Measurements from ENCODE around the gene MGLL.

DNA sequence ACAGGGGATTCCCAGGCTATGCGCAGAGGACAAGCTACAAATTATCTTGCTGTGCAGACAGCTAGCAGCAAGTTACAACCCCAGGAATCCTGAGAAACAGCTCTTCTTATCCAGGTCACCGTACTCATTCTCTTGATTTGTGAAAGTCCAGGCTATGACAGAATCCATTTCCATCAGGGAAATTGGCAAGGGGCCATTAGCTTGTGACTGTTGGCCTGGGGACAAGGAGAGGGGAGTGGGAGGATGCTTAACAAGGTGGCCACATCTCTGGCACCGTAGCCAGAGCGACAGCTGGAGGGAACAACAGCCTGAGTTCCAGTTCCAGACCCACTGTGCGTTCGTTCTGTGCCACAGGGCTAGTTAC, 45.0 kb upstream of the PLXNA1 start:
- RRBS, result no CpG with 5 or more reads among the region's 6 CpGs

DNA sequence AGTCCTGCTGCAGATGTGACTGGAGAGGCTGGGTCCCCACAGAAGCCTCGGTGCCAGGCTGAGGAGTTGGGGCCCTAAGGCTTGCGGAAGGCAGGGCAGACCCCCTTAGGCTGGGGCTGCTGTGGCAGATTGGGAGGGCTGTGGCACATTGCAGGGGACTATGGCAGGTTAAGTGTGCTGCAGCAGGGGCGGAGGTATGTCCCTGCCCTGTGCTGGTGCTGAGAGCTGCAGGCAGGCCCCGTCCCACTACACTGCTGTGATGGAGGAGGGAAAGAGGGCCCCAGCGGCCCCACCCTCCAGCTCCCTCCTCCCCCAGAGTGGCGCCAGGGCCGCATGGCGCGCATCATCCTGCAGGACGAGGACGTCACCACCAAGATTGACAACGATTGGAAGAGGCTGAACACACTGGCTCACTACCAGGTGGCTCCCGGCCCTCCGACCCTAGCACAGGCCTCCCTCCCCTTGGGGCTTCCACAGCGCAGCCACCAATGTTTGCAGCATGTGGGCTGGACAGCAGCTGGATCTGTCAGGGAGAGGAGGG, 45.8 kb downstream of the PLXNA1 start:
- RRBS, result no CpG with 5 or more reads among the region's 15 CpGs

GRCh38 chr3:127036234-127037121, 53.6 kb downstream of the PLXNA1 start:
- RRBS, result no CpG with 5 or more reads among the region's 33 CpGs

DNA sequence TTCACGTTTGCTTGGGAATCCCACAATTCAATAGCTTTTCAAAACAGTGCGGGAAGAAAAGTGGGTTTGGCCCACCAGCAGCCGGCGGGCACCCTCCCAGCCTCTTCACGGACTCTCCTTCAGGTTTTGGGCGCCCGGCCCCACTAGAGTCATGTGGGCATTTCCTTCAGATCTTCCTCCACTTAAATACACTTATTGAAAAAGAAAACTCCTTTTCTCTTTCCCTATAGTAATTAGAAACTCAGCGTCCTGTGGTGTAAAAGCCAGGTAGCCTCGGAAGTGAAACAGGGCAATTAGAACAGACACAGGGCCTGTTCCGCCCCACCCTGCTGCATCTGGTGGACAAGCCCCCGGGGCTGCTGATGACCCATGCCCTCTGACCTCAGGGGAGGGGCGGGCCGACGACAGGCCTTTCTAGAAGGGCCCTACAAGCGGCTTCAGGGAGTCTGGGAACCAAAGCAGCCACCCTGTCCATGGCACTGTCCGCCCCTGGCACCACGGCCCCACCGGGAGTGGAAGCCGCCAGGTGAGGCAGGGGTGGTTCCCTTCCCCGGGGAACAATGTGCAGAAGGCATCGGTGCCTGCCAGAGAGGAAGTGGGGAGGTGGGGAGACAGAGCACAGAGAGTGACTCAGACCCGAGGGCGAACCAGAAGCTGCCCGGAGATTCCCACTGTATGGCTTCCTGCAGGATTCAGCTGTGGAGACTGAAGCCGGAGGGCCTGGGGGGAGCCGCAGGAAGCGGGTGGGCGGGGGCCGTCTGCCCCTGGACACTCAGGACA, 134.2 kb downstream of the TPRA1 start:
- RRBS, result 63% methylated on average over 10 of the region's 29 CpGs

DNA sequence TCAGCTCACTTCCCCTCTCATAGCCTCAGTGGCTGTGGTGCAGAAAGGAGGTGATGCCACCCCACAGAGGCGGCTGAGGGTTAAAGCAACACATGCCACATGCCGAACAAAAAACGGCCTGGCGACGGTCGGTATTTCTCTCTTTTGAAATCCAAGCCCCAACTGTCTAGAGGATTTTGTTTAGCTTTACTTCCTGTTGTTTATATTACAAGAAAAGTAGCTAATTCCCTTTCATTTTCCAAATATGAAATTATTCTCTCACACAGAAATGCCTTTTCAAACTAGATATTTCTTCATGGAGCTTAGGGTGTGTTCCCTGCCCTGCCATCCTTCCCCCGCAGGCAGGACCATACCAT, 127.8 kb downstream of the TPRA1 start:
- RRBS, result no CpG with 5 or more reads among the region's 7 CpGs

GRCh38 chr3:127547258-127548443, 42.9 kb downstream of the TPRA1 start:
- RRBS, result 14% methylated on average over 25 of the region's 56 CpGs

DNA sequence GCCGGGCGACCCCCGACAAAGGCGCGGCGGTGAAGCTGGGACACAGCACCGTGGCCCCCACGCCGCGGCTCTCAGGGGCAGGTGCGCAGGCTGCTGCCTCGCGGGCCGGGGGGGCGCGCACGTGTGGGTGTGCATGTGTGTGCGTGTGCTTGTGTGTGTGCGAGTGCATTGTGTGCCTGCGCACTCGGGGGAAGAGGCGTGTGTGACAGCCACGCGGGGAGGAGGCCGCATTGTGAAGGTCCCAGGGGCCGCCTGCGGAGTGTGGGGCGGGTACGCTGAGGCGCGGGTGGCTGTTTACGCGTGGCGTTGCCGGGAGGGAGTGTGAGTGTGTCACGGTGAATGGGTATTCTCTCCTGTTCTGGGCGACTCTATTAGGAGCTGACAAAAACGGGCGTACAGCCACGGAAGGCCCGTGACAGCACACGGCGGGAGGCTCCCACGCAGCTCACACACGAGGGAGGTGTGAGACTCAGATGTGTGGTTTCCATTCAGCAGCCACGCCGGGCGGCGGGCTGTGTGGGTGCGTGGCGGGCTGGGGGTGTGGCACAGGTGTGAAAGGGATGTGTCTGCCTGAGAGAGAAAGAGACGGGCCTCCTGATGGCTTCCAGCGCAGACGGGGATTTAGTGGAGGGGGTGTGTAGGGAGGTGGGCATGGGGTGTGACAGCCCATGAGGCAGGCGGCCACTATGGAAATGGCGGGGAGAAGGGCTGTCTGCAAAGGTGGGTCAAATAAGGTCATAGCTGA, 674 bp downstream of the PODXL2 start:
- RRBS, result 6% methylated on average over 1 of the region's 56 CpGs

DNA sequence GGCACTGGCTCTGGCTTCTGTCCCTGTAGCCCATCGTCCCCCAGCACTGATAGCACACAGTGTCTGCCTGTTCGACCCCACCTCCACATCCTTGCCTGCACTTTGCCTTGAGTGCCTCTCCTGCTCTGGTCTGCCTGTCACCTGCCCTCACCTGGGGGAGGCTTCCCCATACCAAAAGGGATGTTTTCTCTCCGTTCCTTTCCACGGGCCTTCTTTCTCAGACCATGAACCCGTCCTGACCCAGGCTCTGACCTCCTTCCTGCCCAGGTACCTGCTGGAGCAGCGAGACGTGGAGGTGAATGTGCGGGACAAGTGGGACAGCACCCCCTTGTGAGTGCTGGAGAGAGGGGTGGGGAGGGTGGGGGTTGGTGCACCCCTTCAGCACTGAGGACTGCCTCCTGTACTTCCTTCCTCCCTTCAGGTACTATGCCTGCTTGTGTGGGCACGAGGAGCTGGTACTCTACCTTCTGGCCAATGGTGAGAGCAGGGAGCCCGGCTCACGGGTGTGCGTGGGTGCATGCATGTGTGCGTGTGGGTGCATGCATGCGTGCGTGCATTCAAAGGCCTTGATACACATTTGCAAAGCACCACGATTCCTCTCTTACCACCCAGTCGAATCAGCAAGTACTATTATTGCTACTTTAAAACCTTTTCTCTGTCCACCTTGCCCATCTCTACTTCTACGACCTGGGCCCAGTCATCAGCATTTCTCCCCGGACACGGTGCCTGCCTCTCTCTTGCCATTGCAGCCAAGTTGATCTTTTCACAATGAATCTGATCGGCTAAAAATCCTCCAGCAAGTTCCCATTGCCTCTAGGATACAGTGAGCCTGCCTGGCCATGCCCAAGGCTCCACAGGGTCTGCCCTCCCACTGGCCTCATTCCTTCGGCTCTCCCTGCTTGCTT, 1.6 kb downstream of the ABTB1 start:
- RRBS, result no CpG with 5 or more reads among the region's 22 CpGs

DNA sequence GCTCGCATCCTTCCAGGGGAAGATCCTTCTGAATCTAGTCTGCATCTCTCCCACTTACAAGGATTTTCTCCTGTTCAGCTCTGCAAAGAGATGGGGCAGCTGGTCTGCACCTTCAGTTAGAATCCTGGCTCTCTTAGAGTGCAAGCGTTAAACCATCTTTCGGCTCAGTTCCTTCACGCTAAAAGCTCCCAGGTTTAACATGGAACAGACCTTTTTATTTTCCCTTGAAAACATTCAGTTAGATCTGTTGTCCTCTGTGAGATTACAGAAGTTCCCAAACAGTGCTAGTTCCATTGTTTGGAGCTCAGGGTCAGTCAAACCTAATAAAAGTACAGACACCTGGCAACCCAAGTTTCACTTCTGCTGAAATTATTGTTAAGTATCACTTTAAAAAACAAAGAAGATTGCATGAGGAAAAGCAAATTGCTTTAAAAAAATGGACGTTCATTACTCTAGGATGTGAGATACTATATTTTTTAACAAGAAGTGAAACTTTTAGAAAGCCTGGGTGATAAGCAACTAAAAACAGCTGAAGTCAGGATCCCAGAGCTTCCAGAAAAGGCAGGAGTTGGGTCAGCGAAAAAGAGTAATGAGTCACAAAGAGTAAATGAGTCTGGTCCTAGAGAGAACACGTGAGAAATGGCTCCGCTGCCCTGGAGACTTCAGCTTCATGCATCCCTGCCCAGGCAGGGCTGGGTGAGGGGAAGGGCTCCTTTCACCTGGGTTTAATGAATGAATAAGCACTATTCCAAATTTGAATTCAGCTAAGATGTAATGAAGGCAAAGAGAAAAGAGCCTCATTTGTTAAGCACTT, 63.3 kb downstream of the ABTB1 start:
- RRBS, result no CpG with 5 or more reads among the region's 8 CpGs

GRCh38 chr3:127750118-127751129, 71.9 kb downstream of the MGLL start:
- RRBS, result no CpG with 5 or more reads among the region's 17 CpGs

GRCh38 chr3:127753922-127754694, 68.2 kb downstream of the MGLL start:
- RRBS, result no CpG with 5 or more reads among the region's 18 CpGs

- RRBS, result 3% methylated on average over 32 of the region's 101 CpGs
Observed at GRCh38 chr3:127822094-127823294, at the start of gene MGLL. MGLL (minus strand) TSS chr3:127822515.

GRCh38 chr3:127914105-127914408, 975 bp upstream of the KBTBD12 start:
- RRBS, result no CpG with 5 or more reads among the region's 2 CpGs

GRCh38 chr3:128035959-128036487, 16.2 kb upstream of the SEC61A1 start:
- RRBS, result no CpG with 5 or more reads among the region's 3 CpGs

DNA sequence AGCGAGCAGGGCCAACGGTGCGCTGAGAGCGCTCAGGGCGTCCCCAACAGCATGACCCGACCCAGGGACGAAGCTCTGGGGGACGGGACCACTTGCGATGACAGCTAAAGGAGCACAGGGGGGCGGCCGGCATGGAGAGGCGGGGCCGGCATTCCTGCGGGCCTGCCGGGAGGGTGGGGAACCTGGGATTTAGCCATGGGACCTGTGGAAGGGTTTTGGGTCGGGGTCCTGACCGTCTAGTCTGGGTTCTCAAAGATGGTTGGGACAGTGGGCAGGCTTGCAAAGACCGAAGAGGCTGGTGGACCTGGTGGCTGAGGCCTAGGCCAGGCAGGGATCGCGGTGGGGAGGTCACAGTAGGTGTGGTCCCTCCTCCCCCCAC, 24.0 kb downstream of the SEC61A1 start:
- RRBS, result no CpG with 5 or more reads among the region's 20 CpGs

- RRBS, result no CpG with 5 or more reads among the region's 12 CpGs
Observed at GRCh38 chr3:128081703-128082493, 29.7 kb downstream of the SEC61A1 start.

DNA sequence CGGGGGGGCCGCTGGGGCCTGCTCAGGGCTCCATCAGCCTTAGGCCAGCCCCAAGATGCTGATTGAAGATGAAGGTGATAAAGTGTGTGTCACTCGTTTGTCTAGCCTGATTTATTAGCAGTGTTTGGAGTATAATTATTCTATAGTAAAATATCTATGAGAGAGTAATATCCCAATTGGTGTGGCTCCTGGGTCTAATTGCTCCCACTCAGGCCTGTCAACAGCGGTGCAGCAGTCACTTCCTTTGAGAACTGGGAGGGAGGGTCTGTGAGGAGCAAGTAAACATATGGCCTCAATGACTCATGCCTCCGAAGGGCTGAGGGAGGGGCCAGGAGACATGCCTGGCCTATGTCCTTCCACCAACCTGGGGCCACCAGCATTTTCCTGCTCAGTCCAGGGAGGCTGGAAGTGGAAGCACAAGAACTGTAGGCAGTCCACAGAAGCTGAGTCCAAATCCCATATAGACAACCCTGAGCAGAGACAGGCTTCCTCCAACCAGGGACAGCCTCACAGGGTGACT, 123.2 kb downstream of the DNAJB8 start:
- RRBS, result no CpG with 5 or more reads among the region's 5 CpGs

DNA sequence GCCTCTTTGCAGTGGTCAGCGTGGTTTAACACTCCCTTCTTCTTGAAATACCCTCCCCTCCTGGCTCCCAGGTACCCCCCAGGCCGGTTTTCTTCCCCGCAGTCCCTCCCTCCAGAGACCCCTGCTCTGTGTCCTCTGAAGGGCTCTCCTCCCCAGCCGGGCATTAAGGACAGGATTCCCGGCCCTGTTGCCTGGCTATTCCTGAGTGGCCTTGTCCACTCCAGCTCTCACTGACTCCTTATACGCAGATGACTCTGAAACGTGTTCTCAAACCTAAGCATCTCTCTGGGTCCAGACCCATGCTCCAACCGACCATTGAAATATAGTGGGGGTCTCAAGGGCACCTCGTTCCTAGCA, 16.7 kb downstream of the DNAJB8 start:
- RRBS, result 44% methylated on average over 1 of the region's 9 CpGs